Mesangial cell (primary cell): ENCODE measurements around a stretch of chr5.

DNA sequence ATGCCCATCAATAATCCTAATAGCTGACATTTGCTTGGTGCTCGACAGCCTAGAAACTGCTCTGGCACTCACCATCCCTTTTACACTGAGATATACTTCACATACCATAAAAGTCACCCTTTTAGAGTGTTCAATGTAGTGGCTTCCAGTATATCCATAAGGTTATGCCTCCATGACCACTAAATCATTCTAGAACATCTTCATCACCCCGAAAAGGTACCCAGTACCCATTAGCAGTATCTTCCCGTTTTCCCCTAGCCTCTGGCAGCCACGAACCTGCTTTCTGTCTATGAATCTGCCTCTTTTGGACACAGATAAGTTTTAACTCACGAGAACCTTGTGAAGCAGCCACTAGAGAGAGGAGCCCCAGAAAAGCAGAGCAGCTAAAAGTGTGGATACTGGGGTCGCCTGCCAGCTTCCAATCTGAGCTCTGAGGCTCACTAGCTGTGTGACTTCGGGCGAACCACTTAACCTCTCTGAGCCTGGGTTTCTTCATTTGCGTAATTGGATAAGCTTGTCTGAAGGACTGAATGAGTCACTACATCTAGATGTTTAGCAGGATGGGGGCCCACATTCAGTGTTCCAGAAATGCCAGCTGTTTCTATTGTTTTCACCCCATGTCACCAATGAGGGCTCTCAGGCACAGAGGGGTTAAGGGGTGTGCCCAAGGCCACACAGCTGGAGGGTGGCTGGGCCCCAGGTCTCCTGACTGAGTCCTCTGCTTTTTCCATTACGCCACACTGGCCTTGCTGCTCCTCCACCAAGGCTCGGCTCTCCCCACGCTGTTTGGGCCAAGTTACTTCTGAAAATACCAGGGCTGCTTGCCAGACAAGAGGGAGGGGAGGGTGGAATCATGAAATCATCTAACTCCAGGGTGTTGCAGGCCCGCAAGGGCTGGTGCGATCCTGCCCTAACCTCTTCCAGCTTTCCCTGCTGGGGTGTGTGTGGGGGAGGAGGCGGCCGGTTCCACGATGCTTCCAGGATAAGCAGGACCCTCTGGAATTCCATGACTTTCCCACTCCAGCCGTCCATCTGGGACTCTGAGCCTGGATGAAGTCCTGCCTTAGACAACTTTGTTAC, 36.3 kb downstream of the SH3PXD2B start:
- RAMPAGE, long total RNA = no peak

DNA sequence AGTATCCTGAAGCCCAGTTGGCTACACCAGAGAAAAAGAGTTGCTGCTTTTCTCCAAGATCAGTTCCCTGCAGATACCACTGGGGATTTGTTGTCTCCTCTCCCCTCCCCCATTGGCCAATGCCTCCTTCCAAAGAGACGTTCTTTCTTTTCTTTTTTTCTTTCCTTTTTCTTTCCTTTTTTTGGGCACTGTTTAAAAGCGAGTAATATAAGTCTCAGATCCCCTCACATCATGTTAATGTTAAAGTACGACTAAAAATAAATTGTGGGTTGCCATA, 66.4 kb upstream of the NEURL1B start:
- RAMPAGE, long total RNA = no peak

DNA sequence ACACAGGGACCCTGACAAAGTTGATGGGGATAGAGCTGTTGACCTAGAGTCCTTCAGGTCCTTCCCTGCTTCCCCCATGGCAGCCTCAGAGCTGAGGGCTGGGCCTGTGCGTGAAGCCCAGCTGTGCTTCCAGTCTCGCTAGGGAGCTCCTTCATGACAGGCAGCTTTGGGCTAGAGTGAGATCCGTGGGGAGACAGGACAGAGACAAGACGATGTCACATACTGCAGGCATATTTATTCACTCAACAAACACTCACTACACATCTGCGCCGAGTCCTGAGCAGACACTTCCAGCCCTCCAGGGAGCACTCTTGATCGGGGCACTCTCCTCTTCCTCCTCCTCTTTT, 56.4 kb upstream of the NEURL1B start:
- RAMPAGE, long total RNA = no peak

GRCh38 chr5:172585802-172586900, 54.9 kb upstream of the NEURL1B start:
- RAMPAGE, long total RNA = no peak

GRCh38 chr5:172607119-172607903, 33.8 kb upstream of the NEURL1B start:
- RAMPAGE, long total RNA = no peak

DNA sequence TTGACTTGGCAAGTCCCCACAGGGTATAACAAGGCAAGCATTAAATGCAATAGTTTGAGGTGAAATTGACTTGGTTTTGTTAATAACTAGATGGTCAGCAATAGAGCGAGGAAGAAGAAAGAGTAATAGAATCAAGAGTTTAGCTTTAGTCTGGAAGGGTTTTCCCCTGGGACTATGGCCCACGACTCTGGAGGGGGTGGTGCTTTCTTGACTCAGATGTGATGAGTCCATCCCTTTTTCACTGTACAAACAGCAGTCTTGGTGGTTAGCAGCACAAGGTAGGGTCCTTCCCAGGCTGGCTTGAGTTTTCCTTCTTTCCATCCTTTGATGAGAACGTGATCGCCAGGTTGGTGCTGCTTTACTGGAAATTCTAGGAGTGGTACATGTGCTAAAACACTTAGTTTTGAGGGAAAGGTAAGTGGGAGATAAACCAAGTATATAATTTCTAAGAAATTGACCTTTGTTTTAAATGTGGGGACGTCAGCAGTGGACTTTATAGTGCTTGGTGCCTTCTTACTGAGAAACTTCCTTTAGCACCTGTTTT, 11.7 kb downstream of the NEURL1B start:
- RAMPAGE, long total RNA = no peak

GRCh38 chr5:172733065-172734352, 37.5 kb downstream of the DUSP1 start:
- RAMPAGE, long total RNA = no peak

DNA sequence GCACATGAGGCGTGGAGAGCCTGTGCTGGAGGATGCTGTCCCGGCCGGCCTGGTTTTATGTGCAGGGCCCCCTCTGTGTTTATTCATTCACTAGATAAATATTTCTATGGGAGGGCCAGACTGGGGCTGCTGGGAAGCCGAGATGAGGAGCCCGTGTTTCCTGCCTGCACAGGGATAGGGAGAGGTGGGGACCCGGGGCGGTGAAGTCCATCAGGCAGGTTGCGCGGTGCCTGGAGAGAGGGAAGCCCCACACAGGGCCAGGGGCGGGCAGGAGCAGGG, 34.9 kb downstream of the DUSP1 start:
- RAMPAGE, long total RNA = no peak

GRCh38 chr5:172737510-172737877, 33.5 kb downstream of the DUSP1 start:
- RAMPAGE, long total RNA = no peak

- RAMPAGE, long total RNA = no peak
Observed at GRCh38 chr5:172741435-172741769, 29.6 kb downstream of the DUSP1 start.

DNA sequence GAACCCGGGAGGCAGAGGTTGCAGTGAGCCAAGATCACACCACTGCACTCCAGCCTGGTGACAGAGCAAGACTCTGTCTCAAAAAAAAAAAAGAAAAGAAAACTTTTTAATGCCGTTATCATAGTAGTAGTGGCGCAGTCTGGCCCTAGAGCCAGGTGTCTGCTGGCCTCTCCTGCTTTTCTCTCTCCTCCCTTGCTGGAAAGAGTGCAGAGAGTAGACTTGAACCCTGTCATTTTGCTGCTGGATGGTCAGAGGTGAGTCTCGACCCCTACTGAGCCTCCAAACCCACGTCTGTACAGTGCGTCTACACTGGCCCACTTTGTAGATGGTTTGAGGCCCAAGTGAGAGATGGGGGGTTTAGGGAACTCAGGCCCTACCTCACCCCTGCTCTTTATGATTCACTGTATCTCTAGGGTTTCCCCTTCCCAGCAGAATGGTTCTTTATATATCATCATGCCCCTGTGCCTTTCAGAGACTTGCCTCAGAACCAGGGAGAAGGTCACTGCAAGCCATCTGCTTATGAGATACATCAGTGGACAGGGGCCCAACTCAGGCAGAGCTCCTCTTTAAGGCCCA, 2.3 kb upstream of the DUSP1 start:
- RAMPAGE, long total RNA = no peak

DNA sequence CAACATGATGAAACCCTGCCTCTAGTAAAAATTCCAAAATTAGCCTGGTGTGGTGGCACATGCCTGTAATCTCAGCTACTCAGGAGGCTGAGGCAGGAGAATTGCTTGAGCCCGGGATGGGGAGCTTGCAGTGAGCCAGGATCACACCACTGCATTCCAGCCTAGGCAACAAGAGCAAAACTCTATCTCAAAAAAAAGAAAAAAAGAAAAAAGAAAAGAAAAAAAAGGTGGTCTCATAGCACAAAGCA, 38.5 kb downstream of the ERGIC1 start:
- RAMPAGE, long total RNA = no peak

- RAMPAGE, long total RNA = no peak
Observed at GRCh38 chr5:172889353-172889757, 55.3 kb downstream of the ERGIC1 start.

- RAMPAGE, long total RNA = no peak
Observed at GRCh38 chr5:172899923-172900481, 59.2 kb upstream of the RPL26L1 start.

DNA sequence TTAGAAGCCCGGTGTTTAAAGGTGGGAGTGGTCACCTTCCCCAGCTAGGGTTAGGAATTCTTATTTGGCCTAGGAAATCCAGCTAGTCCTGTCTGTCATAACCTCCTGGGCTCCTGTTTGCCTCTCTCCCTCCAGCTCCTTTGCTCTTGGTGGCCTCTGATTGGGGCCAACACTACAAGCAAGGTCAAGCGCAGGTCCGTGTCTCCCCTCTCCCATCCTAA, 53.3 kb upstream of the RPL26L1 start:
- RAMPAGE, long total RNA = no peak

GRCh38 chr5:172924225-172924909, 34.9 kb upstream of the RPL26L1 start:
- RAMPAGE, long total RNA = no peak

DNA sequence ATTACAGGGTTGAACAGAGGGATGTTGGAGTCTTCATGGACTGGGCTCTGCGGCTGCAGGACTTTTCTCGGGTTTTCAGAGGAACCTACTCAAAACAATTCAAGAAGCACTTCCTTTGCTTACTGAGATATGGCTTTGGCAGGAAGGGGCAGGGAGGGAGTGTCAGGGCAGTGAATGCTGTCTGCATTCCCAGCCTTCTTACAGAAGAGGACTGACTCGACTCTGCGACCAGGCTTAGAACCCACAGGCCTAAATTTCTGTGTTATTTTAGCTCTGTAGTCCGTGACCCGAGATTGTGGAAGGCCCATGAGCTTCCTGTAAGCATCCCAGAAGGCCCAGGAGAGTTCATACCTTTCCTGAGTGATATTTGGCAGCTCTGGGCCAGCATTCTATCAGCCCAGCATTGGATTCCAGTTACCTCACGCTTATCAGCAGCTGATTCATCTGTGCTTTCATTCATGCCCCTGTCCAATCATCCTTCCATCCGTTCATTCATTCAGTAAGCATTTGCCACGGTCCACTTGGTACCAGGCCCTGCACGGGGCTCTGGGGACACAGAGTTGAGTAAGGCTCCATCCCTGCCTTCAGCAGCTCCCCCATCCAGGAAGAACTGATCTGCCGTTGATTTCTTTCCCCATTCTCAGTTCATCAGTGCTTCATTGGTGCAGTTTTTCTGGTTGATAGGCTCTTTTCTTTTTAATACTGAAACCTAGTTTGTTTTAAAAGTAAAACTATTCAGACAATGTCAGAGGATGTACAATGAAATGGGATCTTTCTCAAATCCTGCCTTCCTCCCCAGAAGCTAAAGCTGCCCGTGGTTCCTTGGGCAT, 28.1 kb upstream of the RPL26L1 start:
- RAMPAGE, long total RNA = no peak

GRCh38 chr5:172932224-172933100, 26.8 kb upstream of the RPL26L1 start:
- RAMPAGE, long total RNA = no peak

DNA sequence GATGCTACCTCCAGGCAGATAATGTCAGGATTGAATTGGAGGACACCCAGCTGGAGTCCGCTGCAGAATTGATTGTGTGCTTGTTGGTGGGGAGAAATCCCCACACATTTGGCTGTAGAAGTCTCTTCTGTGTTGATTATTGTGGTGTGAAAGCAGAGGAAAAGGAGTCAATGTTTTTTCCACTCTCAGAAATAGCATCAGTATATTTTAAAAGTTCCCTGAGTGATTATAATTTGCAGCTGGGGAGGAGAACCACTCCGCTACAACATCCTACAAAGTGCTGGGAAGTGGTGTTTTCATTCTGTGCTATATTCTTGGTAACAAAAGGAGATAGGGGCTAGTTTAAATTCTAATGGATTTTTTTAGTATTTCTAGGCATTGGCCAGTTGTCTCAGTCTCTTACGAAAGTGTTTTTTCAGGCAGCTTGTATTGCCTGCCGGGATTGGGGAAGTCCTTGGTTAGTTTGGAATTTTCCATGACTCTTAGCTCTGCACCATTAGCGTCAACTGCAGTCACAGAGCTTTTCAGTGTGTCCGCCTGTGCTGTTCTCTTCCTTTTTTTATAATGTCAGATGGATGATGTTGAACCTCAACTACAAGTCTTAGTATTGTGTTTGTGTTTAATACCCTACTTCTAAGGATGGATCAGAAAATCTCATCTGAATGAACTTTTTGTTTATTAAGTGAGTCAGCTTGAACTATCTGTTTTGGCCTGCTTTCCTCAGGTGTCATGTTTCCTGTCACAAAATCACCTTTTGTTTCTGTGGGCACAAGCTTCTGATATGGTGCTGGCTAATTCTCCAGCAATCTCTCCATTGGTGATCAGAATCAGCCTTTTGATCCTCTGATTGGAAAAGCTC, 32.9 kb downstream of the ATP6V0E1 start:
- RAMPAGE, long total RNA = no peak

DNA sequence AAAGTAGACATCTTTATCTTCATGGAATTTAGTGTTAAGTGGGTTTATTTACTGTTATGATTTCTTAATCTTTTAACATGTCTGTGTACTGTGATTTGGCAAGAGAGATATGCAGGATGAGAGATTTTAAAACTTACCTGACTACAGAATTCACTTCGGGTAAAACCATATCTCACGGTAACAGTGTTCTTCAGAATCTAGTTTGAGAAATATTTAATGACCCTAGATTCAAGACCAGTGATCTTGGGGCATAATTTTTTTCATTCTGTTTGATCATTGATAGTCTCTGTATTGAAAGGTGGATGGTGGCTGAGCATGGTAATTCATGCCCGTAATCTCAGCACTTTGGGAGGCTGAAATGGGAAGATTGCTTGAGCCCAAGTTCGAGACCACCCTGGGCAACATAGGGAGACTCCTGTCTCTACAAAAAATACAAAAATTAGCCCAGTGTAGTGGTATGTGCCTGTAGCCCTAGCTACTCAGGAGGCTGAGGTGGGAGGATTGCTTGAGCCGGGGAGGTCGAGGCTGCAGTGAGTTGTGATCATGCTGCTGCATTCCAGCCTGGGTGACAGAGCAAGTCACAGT, 40.1 kb upstream of the BNIP1 start:
- RAMPAGE, long total RNA = no peak